NALM6 (cell line): ENCODE measurements around the gene GPR33.

- PRO-cap, result no peak
Observed at GRCh38 chr14:30690246-30691120, 68.4 kb downstream of the SCFD1 start.

- PRO-cap, result no peak
Observed at GRCh38 chr14:30893239-30893730, 18.9 kb downstream of the COCH start.

- PRO-cap, result no peak
Observed at GRCh38 chr14:30908900-30909367, 34.6 kb downstream of the COCH start.

- PRO-cap, result no peak
Observed at GRCh38 chr14:30946927-30947340, 72.6 kb downstream of the COCH start.

GRCh38 chr14:31000479-31001154 is 24.8 kb upstream of the AP4S1 start:
- PRO-cap, result no peak

DNA sequence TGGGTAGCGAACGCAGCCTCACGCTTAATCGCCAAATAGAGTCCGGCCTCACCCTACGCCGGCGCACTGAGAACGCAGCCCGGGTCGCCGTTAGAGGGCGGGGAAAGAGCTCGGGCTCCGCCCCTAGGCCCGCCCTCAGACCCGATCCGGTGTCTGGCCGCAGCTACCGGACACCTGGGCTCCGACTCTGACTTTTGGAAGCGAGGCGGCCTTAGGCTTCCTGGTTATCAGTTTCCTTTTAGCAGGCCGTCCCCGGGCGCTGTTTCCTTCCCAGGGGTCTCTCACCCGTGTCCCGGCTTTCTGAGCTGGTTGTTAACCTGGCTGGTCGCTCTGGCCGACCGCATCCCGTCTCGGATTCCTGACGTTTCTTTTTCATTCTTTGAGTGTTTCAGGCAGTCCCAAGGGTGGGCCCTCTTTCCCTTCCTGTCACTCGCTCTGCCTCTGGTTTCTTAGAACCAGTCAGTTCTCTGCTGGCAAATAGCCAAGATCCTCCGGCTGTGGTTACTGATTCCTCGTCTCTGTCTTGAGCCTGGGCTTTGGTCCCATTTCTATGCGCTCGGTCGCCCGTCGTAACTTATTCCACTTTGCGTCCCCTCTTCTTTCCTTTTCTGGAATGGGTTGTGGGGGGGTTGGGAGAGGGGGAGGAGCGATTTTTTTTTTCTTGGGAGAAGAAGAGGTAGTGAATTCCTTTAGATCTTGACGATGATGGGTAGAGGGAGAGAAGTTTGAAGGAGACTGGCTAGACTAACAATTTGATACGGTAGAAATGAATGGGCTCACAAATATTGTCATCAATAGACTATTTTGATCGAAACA is 516 bp upstream of the STRN3 start:
- PRO-cap, result bidirectional peak, plus-strand start at position 179 of the sequence, minus-strand start outside the sequence; bidirectional peak, plus-strand start at position 507 of the sequence, minus-strand start at position 451 of the sequence

DNA sequence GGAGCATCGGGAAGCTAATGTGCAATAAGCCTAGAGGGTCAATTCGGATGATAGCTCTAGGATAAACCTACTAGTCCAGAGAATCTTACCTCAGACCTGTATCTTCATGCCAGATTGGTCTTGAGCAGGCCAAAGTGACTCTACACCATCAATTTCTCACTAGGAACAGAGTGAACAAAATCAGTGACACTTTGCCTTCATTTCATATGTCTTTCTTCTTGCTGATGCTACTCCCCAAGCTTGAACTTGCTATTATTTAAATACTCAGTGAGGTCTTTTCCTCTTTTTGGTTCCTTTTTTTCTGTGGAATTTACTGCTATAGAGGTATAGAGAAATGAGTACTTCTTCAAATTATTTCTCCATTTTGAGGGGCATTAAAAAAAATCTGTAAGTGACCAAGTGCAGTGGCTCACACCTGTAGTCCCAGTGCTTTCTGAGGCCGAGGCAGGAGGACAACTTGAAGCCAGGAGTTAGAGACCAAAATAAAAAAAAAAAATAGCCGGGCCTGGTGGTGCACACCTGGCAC is at the start of gene GPR33:
Gene GPR33, minus strand, starts transcription at position 232 of the 526 bp plus-strand sequence.
- PRO-cap, result no peak

DNA sequence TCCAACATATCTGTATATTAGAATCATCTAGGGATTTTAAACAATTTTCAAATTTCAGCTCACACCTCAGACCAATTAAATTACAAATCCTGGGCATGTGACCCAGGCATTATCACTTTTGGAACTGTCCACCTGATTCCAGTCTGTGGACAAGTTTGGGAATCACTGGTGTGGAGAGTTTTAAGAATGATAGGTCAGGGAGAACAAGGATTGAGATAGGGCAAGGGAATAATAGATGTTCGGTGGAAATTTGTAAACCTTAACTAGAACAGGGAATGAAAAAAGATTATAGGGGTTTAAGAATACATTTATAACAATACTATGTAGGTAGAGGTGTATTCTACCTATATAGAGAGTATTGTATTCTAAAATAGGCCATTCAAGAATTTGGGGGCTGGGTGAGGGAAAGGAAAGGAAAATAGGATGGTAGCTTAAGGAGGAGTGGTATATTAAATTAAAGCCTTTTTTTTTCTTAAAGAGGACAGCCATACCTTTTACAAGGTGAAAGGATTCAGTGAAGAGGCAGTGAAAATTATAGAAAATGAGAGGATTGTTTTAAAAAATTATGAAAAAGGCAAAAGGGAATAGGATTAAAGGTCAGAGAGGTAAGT is 123.9 kb downstream of the NUBPL start:
- PRO-cap, result no peak

- PRO-cap, result no peak
Observed at GRCh38 chr14:31690215-31691015, 129.2 kb downstream of the NUBPL start.

- PRO-cap, result no peak
Observed at GRCh38 chr14:31937591-31938348, 139.3 kb upstream of the ARHGAP5 start.

GRCh38 chr14:31943912-31945098 is 132.8 kb upstream of the ARHGAP5 start:
- PRO-cap, result no peak

DNA sequence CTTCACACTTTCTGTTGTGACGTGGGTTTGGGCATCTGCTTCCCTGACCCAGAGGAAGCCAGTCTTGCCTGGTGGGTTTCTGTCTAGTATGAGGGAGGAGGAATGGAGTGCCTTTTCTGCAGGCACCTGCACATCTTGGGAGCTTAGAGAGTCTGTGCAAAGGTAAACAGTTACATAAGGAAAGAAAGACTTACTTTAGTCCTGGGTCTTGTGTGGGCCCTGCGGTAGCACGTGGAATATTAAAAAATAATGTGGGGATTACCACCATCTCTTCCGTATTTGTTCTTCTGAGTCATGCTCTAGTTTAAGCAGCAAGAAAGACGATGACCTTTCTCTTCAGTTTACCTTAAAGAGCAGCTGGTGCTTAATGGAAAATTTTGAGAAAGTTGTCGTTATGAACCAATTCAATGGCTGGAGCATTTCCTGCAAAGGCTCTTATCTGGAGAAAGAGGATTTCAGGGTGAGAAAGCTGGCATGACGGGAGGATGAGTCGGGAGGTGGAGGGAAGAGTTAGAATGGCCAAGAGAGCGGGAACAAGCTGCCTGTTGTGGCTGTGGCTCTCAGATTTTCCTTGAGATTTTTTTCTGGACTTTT is 70.5 kb upstream of the ARHGAP5 start:
- PRO-cap, result no peak

DNA sequence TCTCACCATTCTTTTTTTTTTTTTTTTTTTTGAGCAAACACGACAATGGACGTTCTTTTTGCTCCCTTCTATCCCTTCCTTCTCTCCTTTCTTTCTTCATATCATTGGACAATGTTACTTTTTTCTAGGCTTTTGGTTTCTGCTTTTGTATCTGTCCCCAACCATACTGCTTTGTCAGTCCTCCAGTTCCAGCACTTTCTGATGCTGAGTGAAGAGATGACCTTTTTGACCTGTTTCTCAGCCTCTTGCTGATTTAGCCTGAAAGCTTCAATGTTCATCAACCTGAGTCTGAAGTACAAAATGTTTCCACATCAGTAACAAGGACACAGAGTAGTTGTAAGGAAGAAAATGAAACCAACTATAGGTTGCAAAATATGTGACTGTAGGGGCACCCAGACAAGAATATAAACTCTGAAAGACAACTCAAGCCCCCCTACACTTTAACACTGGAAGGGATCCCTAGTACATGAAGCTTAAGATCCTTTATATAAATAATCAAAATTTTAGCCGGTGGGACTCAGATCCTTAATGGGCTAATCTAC is 25.2 kb upstream of the AKAP6 start:
- PRO-cap, result no peak

DNA sequence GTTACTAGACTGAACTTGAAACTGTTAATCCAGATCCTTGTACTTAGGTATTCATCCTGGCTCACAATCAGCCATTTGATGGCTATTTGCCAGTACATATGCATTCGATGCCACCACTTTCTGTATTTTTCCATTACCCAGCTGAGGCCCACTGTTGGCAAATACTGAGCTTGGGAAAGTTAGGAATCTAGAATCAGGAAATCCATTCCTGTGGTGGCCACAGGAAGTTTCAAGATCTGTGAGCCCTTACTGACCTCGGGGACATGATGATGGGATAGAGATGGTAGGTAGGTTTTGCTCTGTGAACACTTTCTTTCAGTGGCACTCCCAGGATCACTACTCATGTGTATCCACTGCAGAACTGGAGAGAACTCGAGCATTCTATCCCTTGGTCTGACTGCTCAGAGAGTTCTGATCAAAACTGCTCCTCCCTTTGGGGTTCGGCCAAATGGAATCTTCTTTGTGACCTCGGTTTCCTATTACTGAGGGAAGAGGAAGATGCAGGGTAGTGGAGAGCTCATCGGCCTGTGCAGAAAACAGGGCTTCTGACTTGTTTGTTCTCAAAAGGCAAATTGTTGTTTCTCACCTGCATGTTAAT is 17.3 kb upstream of the AKAP6 start:
- PRO-cap, result no peak

DNA sequence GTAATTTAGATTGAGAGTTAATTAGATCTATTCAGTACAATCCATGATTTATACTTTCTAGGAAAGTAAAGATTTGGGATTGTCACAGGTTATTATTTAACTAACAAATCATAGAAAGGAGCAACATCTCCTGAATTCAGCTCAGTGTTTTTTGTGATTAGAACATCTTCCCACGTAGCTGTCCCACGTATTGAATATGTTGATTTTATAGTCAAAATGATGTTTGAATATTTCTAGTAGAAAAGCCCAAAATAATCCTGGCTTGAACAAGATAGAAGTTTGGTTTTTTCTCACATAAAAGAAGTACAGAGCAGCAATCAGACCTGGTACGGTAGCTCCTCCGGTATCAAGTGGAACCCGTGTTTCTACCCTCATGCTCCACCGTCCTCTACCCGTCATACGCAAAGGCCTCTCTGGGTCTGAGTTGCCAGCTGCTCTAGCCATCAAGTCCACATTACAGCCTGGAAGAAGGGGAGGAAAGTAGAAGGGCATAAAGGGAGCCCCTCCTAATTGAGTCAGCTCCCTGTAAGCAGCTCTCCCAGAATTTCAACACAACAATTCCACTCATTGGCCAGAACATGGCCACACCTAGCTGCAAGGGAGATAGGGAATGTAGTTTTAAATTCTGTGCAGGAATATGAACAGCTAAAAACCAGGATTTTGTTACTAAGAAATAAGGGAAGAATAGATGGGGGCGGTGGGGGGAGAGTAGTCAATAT is 103.6 kb downstream of the AKAP6 start:
- PRO-cap, result no peak

DNA sequence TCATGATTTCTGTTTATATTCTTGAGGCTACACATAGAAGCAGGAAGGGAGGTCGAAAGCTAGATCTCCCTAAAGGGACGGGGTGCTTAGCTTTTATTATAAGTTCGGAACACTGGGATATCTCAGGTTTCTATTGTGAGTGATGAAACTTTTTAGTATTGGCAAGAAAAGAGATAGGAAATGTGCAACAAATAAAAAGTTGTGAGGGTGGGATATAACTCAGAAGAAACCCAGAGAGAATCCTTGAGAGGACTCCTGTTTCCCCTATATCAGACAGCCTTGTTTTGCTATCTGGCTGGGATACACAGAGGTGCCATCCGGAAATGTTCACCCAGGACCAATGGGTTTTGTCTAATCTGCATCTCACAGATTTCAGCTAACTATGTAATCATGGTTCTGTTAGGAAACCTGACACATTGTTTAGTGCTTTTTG is 245.0 kb downstream of the AKAP6 start:
- PRO-cap, result no peak

DNA sequence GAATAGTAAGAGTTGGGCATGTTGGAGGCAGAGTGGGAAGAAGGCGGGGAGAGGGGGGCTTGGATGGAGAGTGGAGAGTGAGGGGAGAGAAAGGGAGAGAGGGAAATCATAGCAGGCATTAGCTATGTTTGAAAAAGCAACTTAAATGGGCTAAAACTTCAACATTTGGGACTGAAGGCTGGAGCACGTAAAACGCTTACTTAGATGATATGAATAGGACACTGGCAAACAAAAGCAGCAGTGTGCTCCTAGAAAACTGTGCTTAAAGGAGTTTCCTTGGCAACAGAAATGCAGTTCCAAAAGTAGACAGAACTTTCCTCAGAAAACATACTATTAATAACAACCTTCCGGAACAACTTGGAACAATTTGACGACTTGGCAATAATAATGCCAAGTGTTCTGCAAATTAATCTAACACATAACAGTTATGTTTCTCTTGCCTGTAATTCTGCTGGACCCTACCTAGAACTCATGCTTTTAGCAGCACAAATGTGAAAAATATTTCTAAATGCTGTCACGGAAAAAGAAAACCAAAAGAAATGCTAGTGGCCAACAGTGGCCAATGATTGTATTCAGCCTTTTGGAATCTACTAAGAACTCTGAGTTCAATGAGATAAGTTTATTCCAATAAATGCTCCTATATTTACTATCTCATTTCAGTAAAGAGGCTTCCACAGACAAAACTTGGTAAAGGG is 235.4 kb upstream of the NPAS3 start:
- PRO-cap, result no peak

- PRO-cap, result no peak
Observed at GRCh38 chr14:32940103-32940442, 1.4 kb downstream of the NPAS3 start.

DNA sequence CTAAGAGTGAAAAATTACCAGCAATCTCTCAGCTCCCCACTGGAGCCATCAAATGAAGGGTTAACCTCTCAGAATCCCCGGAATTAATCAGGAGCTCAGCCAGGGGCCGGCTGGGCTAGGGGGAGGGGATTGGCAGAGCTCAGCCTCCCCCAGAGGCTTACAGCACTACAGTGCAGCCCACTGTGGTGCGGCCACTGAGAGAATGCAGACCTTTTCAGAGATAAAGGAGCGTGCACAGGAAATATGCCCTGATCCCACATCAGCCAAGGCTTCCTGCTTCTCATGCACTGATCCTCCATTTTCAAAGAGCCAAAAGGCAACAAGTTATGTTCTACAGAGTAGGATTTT is 185.6 kb downstream of the EGLN3 start:
- PRO-cap, result no peak

DNA sequence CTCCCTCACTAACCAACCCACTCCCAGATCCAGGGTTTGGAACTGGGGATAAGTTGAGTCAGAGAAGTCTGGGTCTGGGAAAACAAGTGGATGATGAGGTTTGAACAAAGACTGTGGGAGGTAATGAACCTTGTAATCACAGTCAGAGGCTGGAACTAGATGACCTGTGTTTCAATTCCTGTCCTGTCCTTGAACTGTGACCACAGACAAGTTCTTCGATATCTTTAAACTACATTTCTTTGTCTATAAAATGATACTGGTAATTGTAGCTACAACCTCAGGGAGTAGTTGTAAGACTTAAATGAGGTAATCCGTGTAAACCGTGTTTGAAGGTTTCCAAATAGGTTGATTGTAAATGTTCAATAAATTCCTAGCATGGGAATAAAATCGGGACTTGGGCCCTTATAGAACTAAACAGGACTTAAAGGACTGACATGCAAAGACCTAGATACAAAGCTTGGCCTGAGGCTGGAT is 240.7 kb upstream of the EGLN3 start:
- PRO-cap, result no peak